A172 (cell line): ENCODE measurements around the gene CDH12.

- RAMPAGE, long total RNA = no peak
These were observed 70.7 kb upstream of the ZNF622 start for GRCh38 chr5:16536283-16536621.

- RAMPAGE, long total RNA = no peak
These were observed 66.6 kb downstream of the RETREG1 start for GRCh38 chr5:16549698-16551108.

DNA sequence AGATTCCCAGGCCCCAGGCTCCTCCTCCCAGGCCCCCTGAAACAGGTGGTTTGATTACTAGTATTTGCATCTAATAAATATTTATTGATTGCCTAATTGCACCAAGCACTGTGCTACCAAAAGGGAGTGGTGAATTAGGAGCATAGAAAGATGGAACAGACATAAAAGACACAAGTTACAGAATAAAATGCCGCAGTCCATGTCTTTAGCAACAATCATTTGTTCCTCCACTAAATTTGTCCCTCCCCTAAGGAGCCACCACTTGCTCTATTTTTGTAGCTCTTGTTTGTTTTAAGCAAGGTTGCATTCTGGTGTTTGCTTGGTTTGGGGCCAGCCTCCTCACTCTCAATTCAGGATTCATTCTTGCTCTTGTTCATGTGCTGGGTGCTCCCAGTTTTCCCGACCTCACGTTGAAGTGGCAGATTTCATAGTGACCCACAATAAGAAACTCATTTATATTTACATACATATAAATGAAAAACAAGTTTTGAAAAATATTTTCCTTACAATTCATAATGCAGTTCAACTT, 42.1 kb downstream of the RETREG1 start:
- RAMPAGE, long total RNA = no peak

DNA sequence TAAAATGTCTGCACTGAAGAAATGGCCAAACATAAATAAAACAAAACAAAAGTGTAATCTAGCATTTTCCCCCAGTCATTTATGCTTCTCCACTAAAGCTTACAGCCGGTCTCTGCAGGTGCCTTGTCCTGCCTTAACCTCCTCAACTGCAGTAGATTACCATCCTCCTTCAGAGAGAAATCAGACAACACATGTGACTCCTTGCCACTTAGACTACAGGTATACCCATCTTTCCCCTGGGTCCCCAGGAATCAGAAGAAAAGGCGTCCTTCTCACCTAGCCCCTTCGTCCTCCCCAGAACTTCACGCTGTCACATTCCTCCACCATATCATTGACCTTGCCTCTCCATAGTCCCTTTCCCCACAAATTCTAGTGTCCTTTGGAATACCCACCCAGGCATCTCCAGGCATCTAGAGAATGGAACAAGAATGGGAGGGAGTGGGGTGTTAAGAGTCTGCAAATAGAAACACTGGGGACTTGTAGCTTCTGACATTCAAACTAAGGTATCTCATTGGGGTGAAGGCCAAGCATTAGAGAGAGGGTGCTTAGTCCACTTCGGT, 11.6 kb downstream of the RETREG1 start:
- RAMPAGE, long total RNA = no peak

GRCh38 chr5:16710825-16711461, 94.1 kb upstream of the RETREG1 start:
- RAMPAGE, long total RNA = no peak

- RAMPAGE, long total RNA = no peak
These were observed 149.1 kb upstream of the RETREG1 start for GRCh38 chr5:16765817-16766427.

- RAMPAGE, long total RNA = no peak
These were observed 51.8 kb downstream of the BASP1 start for GRCh38 chr5:17269117-17269681.

DNA sequence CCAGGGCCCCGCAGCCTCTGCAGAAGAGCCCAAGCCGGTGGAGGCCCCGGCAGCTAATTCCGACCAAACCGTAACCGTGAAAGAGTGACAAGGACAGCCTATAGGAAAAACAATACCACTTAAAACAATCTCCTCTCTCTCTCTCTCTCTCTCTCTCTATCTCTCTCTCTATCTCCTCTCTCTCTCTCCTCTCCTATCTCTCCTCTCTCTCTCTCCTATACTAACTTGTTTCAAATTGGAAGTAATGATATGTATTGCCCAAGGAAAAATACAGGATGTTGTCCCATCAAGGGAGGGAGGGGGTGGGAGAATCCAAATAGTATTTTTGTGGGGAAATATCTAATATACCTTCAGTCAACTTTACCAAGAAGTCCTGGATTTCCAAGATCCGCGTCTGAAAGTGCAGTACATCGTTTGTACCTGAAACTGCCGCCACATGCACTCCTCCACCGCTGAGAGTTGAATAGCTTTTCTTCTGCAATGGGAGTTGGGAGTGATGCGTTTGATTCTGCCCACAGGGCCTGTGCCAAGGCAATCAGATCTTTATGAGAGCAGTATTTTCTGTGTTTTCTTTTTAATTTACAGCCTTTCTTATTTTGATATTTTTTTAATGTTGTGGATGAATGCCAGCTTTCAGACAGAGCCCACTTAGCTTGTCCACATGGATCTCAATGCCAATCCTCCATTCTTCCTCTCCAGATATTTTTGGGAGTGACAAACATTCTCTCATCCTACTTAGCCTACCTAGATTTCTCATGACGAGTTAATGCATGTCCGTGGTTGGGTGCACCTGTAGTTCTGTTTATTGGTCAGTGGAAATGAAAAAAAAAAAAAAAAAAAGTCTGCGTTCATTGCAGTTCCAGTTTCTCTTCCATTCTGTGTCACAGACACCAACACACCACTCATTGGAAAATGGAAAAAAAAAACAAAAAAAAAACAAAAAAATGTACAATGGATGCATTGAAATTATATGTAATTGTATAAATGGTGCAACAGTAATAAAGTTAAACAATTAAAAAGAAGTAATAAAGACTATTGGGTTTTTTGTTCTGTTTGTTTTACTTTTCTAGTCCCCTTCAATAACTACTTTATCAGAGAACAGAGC, 58.7 kb downstream of the BASP1 start:
- RAMPAGE, long total RNA = no peak

- RAMPAGE, long total RNA = no peak
These were observed 55.6 kb downstream of the H3Y2 start for GRCh38 chr5:17436261-17436656.

GRCh38 chr5:18519278-18519487, 863.5 kb upstream of the H3Y1 start:
- RAMPAGE, long total RNA = no peak

DNA sequence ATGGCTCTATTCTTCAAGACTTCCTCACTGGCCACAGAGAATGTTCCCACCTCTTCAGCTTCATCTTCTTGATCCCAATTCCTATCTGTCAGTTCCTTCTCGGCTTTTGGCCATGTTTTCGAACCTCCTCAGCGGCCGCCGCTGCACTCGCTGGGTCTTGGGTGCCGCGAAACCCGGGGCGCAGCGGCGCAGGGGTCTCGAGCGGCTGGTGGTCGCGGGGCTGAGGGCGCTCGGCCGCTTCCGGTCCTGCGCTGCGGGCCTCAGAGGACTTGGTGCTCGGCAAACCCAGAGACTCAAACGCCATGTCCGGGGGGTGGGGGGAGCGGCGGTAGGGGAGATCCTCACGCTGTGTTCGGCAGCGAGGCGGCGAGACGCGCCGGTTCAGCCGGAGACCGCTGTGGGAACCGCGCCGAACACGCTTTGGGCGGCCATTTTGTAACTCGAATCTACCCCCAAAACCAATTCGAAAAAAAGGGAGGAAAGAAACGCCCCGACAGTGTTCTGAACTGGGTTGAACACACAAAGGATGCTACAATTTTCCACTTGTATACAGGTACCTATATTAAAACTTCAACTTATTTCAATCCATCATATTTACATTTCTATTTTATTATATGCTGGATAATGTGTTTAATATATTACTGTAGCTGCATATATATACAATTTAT, 317.5 kb upstream of the CDH18 start:
- RAMPAGE, long total RNA = no peak

DNA sequence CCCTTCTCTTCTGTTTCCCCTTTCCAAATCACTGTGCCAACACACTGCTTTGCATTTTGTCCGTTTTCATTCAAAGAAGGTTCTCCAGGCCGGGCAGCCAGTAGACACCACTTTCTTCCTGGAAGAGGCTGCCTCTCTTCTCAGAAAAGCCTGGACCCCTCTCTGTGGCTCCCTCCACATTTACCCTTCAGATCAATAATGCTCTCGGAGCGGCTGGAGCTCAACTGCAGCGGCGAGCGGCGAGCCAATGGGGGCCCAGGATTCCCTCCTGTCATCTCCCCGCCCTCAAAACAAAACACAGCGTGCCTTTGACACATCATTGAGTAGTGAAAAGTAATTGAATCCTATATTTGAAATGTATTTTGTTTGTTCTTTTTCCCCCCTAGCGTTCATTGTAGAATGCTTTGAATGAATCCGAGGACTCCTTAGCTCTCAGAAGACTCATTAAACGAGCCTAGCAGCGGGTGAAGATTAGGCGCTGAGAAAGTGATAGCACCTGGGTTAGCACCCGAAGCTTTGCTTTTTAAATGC, at the start of gene CDH12:
CDH12 (minus strand) TSS at position 200 of the 531 bp plus-strand sequence.
- RAMPAGE, long total RNA = no peak

DNA sequence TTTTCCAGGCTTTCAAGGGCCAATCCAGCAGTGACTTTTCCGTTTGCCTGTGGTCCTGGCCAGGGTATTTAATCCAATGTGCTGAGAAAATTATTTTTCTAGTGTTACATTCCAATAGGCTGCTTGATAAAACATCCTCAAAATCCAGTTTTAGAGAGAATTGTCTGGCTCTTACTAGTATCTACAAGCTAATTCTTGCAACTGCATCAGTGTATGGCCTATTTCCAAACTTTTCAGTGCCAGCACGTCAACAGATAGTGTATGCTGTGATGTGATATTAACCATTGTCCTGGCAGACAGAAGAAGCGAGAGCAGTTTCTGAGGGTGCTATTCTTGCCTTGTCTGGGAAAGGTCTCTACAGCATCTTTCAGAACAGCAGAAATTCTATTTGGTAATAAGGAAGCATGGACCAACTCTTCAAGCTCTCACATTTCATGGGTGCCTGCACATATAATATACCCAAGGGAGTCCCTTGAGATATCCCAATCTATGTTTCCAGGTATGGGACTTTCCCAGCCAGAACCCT, 174.2 kb upstream of the CDH12 start:
- RAMPAGE, long total RNA = no peak

- RAMPAGE, long total RNA = no peak
These were observed 377.3 kb downstream of the PRDM9 start for GRCh38 chr5:23884690-23885071.

- RAMPAGE, long total RNA = start-site peak on the plus strand at chr5:25083438-25083593, 18 and 14 reads in 2 replicates
These were observed 438.6 kb upstream of the CDH10 start for GRCh38 chr5:25083373-25083760.

DNA sequence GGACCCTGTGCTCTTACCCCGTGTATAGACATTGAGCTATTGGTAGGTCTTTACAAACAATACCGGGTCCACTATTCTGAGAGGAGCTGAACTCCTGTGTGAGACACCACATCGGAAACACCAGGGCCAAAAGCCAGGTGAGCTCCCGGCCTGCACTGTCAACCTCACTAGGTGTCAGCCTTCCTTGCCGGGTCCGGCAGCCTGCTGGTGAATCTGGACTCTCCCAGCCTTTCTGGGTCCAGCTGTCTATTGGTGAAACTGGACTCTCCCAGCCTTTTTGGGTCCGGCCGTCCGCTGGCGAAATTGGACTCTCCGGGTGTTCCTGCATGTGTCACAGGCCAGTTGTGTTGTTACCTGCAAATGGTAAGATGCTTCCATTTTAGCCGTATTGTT, 801.5 kb downstream of the CDH9 start:
- RAMPAGE, long total RNA = no peak

- RAMPAGE, long total RNA = no peak
These were observed 1771.9 kb upstream of the CDH9 start for GRCh38 chr5:28810235-28810734.

GRCh38 chr5:30428608-30429701, 764.5 kb upstream of the CDH6 start:
- RAMPAGE, long total RNA = no peak

DNA sequence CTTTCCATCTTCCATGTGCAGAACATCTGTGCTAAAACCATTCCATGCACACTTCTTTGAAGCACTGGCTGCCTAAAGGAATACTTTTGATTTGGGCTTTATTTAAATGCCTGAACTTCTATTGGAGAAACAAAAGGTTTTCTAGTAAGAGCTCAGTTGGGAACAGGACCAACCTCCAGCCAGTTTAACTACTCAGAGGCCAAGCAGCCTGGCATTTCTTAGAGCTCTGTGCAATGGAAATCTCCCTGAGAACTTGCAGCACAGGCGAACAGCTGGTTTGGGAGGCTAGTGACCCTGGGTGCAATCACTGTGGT, 1.1 kb upstream of the CDH6 start:
- RAMPAGE, long total RNA = no peak

DNA sequence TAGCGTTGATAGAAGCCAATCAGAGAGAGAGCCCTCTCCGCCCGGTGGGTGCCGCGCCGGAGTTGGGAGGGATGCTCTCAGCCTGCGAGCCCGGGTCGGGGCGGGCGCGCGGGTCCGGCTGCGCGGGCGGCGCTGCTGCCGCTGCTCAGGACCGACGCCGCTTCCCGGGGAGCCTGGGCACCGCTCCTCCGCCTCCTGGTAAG, 359 bp downstream of the CDH6 start:
- RAMPAGE, long total RNA = no peak